ENCODE data around the gene PRELID3B.

- PRO-cap = bidirectional peak, plus-strand start at chr20:59042975, minus-strand start at chr20:59042897
- RAMPAGE, long total RNA = no peak
Measured at GRCh38 chr20:59042527-59043258, at the start of gene PRELID3B. Gene PRELID3B (minus strand): TSS chr20:59042786.

DNA sequence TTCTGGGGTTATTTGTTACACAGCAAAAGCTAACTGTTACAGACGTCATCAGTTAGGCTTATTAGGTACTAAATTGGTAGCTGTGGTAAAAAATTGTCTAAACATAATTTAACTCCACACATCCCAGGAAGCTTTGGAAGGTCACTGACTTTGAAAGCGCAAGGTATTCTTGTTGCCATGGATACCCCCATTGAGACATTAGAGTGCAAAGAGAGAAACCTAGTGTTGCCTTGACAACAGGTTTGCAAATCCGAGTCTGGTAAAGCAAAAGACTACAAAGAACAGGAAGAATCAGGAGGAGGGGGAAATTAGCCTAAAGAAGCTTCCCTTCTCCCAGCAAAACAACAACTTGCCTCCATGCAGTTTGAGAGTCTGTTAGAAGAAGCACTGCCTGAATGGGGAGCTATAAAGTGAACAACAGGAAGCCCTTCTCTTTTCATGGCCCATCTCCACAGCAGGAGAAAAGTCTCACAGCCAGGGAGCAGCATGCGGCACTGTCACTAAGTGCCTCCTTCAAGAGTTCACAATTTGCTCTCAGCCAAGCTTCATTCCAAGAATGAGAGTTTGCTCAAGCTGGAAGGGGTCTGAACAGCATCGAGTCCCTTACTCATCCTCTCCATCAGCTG lies 41.6 kb upstream of the ZNF831 start:
- PRO-cap = no peak
- RAMPAGE, long total RNA = no peak

DNA sequence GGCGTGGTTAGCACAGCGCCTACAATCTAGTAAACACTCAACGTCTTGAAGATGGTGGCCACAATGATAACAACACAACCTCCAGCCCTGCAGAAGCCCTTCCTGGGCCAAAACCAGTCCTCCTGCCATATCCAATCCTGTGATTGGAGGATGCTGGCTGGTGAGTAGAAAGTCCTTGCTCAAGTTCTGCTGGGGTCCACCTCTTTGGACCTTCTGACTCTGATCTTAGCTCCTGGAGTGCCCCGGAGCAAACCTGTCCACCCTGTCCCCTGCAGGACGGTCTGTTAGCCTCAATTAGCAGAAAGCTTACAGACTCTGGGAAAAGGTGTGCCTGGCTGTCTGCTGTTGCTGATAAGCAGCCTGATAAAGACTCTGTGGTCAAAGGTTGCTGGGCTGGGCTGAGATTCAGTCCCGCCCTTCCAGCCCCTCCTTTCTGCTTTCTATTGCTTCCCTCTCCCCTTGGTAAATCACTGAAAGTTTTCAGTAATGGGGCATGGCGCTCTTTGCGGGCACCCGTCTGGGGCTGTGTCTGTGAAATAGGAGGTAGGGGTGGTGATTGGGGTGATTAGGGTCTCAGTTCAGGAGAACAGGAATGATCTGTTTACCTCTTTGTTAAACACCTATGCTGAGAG lies 8.4 kb downstream of the EDN3 start:
- PRO-cap = no peak
- RAMPAGE, long total RNA = no peak

DNA sequence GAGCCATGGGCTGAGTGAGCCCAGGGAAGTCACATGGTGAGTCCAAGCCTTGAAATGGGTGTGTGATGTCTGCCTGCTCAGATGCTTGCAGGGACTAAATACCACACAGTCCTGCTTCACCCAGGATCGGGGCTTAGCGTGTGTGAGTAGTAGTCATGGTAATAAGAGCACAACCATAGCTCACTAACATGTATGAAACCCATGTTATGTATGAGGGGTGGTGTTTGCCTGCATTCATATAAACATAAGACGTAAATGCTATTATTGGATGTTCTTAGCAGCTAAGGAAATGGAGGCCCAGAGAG lies 112.6 kb downstream of the SYCP2 start:
- PRO-cap = no peak
- RAMPAGE, long total RNA = no peak

DNA sequence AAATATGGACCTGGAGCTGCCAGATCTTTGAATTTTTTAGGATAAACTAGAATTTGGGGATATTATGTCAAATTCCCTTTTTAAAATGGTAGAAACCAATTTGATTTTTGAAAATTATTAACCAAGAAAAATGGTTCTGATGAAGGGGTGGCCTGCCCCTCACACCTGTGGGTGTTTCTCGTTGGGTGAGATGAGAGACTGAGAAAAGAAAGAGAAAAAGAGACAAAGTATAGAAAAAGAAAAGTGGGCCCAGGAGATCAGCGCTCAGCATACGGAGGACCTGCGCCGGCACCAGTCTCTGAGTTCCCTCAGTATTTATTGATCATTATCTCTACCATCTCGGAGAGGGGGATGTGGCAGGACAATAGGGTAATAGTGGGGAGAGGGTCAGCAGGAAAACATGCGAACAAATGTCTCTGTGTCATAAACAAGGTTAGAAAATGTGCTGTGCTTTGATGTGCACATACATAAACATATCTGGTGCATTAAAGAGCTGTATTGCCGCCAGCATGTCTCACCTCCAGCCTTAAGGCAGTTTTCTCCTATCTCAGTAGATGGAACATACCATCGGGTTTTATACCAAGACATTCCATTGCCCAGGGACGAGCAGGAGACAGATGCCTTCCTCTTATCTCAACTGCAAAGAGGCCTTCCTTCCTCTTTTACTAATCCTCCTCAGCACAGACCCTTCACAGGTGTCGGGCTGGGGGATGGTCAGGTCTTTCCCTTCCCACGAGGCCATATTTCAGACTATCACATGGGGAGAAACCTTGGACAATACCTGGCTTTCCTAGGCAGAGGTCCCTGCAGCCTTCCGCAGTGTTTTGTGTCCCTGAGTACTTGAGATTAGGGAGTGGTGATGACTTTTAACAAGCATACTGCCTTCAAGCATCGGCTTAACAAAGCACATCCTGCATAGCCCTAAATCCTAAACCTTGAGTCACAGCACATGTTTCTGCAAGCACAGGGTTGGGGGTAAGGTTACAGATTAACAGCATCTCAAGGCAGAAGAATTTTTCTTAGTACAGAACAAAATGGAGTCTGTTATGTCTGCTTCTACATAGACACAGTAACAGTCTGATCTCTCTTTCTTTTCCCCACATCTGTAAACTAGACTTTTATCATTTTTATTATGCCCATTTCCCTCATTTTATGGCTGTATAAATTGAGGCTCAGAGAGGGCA lies 83.2 kb downstream of the CDH26 start:
- PRO-cap = no peak
- RAMPAGE, long total RNA = no peak

DNA sequence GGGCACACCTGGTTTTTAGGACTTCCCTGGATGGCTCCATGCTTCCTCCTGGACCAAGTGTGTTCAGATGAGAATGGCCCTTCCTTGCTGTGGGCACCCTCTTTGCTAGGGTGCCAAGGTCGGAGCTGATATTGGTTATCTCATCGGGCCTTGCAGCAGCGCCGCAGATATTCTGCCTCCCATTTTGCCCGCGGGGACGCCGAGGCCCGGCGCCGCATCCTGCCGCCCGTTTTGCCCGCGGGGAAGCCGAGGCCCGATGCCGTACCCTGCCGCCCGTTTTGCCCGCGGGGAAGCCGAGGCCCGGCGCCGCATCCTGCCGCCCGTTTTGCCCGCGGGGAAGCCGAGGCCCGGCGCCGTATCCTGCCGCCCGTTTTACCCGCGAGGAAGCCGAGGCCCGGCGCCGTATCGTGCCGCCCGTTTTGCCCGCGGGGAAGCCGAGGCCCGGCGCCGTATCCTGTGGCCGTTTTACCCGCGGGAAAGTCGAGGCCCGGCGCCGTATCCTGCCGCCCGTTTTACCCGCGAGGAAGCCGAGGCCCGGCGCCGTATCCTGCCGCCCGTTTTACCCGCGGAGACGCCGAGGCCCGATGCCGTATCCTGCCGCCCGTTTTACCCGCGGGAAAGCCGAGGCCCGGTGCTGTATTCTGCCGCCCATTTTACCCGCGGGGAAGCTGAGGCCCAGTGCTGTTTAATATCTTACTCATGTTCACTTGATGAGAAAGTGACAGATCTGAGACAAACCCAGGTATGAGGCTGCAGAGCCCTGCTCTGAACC lies 129.2 kb downstream of the CDH26 start:
- PRO-cap = no peak
- RAMPAGE, long total RNA = no peak

DNA sequence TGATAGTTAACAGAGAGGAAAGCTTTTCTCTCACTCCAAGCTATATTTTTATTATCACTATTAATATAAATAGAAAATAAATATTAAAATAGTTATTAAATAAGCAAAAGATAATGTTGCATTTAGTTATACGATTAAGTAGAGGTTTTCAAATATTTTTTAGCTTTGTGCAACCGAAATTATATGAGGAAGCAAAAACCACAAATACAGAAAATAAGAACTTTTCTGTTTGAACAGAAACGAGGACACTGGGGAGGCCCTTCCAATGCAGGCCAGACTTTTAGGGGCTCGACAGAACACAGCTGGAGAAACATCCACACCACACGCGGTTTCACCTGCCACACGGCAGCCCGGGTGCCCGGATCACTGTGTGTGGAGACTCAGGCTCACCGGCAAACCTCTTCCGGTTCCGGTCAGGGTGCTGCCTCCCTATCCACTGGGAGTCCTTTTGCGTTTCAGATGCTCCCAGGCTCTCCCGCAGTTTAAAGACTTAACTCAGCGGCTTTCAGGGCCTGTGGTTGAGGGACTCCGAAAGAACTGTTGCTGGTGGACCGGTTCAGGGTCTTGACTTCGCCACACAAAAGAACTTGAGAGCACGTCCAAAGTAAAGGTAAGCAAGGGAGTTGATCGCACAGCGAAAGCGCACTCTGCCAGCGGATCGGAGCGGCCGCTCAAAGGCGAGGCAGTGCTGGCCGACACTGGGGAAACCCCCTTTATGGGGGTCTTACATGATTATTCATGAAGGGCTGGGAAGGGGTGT lies 180.0 kb downstream of the CDH26 start:
- PRO-cap = no peak
- RAMPAGE, long total RNA = start-site peak on the plus strand centred at position 424 of the sequence, 17 bp wide, 8 and 8 reads in 2 replicates

GRCh38 chr20:60455288-60455767 lies 497.1 kb downstream of the CDH26 start:
- PRO-cap = no peak
- RAMPAGE, long total RNA = no peak

- PRO-cap = no peak
- RAMPAGE, long total RNA = no peak
Measured at GRCh38 chr20:61965596-61966223, 100.0 kb downstream of the TAF4 start.

- PRO-cap = no peak
- RAMPAGE, long total RNA = no peak
Measured at GRCh38 chr20:62012718-62013249, 52.9 kb downstream of the TAF4 start.

DNA sequence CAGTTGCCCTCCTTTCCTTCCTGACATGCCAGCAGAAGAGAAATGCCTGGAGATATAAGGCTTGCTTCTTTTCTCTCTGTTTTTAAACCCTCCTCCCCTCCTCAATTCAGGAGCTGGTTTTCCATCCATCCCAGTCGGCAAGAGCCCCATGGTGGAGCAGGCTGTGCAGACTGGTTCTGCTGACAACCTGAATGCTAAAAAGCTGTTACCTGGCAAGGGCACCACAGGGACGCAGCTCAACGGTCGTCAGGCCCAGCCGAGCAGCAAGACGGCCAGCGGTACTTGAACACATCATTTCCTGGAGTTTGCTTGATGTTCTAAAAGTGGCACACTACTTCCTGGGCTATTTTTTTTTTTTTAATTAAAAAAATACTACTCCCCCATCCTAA lies 7.4 kb downstream of the LSM14B start:
- PRO-cap = no peak
- RAMPAGE, long total RNA = no peak

DNA sequence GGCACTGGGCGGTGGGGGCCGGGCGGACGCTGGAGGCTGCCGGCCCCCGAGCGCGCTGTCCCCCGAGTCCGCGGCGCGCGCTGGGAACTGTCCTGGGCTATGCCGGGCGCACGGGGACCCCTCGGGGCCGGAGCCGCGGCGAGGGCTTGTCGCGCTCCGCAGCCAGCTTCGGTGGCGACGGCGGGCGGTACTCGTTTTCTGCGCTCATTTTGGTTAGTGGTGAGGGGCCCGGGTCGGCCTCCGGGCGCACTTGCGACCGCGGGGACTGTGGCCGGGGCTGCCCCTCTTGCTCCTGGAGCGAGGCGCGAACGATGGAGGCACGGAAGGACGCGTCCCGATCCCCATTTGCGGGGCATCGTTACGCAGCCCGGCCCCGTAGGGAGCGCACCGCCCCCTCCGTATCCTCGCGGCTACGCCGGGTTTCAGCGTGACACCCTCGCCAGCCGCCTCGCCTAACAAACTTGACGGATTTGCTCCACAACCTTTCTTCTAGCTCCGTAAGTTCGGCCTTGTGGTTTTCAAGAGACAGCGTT lies 642 bp downstream of the SS18L1 start:
- PRO-cap = unidirectional peak, minus-strand start at position 347 of the sequence
- RAMPAGE, long total RNA = no peak

GRCh38 chr20:62179470-62180144 lies 3.2 kb upstream of the MTG2 start:
- PRO-cap = no peak
- RAMPAGE, long total RNA = no peak

DNA sequence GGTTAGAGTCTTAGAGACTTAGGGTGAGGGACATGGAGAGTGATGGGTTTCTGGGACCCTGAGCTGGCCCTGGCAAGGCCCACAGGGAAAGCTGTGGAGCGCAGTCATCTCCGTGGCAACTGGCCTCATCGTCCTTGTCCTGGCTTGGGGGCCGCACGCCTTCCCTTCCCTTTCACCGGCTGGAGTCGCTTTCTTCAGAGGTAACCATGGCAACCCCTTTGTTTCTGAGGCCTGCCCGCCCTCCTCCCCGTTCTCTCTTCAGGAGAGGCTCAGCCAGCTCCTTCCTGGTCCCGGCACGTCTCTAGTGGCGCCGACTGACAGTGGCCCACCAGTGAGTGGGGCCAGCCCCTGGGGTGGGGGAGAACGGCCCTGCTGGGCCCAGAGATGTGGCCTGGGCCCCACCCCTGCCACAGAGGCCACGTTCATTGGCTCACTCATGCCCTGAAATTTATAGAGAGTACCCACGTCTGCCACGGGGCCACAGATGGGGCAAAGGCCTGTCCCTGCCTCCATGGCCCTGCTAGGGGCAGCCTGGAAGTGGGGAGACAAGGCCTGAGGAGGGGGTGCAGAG lies 1.6 kb upstream of the OSBPL2 start:
- PRO-cap = no peak
- RAMPAGE, long total RNA = no peak

GRCh38 chr20:62241677-62242114 lies 3.4 kb downstream of the OSBPL2 start:
- PRO-cap = no peak
- RAMPAGE, long total RNA = no peak

DNA sequence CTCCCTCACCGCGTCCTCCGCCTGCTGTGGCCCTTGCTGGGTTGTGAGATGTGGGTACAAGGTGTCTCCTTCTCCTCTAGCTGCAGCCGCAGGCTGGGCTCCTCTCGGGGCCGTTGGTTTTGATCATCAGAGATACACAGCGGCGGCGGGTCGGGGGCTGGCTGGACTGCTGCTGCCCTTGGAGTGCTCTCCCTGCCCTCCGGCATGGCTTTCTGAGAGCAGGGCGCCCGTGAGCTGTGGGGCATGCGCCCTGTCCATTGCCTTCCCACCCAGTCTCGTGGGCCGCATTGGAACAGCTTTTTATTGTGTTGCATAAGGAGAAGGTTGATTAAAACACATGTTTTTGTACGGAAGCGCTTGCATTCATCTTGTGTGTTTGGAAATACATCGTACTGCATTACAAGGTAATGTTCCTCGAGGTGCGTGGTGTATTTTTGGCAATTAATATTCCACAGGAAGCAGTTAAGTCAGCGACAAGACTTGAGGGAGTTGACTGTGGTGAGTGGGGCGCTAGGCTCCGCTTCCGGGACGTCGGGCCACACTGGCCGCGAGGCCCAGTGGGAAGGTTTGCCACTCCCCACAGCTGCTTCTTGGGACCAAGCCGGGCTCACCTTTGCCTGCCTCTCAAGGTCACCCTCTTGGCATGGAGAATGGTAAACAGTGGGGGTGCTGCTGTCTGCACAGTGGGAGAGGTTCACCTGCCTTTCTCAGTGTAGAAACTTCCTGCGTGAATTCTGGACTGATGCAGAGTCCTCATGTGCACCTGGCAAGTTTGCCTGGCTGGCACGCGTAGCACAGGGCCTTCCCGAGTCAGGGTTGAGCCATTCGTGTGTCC lies 6.1 kb downstream of the OSBPL2 start:
- PRO-cap = no peak
- RAMPAGE, long total RNA = no peak

DNA sequence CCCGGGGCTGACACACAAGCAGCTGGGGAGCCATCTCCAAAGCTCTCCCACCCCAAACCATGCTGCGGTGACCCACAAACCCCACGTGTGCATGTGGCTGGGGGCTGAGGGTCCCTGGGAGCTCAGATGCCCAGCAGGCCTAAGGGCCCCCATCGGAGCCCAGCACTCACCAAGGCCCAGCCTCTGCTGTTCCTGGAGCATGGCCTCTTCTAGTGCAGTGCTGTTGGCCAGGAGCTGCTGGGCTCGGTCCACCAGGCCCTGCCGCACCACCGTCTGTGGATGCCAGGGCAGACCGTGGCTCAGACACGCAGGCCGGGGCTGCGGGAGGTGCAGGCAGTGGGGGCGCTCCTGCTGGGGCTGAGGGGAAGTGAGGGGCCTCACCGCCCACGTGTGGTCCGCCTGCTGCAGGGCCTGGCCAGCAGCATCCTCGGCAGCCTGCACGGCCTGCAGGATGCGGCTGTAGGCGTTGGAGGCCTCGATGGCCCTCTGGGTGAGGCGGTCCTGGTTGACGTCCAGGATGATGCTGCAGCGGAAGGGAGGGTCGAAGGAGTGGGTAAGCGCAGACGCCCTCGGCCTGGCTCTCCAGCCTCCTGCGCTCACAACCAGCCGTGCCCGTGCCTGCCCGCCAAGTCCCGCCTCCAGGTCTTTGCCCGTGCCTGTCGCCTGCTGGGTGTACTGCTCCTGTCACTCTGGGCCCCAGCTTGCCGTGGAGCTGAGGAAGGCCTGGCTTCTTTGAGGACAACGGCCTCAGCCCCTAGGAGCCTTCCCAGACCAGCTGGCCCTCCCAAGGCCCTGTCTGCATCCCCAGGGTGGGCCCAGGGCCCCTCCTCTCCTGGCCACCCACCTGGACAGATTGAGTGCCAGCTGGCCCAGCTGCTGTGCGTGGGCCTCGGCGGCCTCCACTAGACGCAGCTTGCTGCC lies 14.0 kb downstream of the ADRM1 start:
- PRO-cap = no peak
- RAMPAGE, long total RNA = no peak

DNA sequence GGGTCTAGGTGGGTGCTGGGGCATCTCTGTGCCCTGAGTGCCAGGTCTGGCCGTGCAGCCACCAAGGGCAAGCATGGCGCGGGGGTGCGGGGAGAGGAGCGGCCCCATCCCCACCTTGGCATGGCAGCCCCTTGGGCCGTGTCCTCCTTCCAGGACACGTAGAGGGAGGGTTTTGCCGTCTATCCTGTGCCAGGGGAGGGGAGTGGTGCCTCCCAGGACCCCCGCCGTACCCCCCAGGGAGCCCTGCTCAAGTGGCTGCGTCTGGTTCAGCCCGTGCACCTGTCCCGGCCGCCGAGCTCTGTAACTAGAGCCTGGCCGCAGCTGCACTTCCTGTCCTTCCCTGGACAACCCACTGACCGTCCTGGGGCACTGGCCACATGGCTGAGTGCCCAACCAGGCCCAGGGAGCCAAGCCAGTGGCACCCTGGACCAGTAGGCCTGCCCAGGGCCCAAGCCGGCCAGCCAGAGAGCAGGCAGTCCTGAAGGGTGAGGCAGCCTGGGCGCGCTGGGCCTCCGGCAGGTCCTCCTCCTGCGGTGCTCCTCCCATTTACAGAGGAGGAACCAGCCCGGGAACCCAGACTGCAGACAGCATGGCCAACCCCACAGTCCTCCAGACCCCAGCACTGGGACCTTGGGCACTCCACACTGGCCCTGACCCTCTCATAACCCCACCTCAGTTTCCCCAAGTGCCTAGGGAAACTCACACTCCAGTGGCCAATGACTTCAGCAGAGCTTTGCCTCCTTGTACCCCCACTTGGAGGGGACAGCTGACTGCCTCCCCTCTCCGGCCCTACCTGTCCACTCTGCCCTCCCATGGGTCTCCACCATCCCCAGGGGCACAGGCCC lies 8.8 kb downstream of the LAMA5 start:
- PRO-cap = no peak
- RAMPAGE, long total RNA = no peak

DNA sequence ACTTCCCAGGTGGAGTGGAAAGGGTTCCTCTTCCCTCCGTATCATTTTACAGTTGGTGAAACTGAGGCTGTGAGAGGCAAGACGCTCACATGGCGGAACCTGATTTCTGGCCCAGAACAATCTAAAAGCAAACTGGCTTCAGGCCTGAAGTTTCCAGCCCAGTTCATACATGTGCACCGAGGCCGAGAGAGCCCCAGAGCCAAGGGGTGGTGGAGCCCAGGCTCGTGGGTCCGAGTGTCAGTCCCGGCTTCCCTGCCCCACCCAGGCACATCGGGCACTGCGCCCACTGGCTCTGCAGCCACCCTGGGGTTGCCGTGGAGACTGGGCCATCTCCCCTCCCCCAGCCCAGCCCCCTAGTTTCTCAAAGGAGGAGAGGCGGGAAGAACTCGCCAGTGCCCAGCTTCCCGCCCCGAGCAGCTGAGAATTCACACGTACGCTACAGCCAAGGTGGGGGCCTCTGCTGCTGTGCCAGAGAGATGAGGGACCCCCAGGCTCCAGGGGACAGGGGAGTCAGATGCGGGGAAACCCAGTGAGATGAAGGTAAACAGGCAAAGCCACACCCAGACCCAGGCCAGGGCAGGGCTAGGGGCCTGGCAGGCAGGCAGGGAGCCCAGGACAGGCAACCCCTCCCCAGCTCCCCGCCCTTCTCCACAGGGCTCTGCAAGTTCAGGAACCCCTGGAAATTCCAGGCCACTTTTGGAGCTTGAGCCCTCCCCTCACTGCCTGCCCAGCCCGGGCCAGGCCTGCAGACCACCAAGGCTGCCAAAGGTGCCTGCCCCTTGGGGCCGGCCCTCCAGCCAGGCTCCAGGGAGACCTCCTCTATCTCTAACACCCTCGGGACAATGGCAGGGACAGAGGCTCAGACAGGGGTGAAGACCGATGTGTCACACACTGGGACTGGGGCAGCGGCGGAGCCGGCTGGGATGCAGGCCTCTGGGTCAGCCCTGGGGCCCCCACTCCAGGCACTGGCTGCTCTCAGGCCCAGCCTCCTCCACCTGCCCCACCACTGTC lies 6.1 kb downstream of the LAMA5 start:
- PRO-cap = unidirectional peak, plus-strand start at position 688 of the sequence
- RAMPAGE, long total RNA = no peak

DNA sequence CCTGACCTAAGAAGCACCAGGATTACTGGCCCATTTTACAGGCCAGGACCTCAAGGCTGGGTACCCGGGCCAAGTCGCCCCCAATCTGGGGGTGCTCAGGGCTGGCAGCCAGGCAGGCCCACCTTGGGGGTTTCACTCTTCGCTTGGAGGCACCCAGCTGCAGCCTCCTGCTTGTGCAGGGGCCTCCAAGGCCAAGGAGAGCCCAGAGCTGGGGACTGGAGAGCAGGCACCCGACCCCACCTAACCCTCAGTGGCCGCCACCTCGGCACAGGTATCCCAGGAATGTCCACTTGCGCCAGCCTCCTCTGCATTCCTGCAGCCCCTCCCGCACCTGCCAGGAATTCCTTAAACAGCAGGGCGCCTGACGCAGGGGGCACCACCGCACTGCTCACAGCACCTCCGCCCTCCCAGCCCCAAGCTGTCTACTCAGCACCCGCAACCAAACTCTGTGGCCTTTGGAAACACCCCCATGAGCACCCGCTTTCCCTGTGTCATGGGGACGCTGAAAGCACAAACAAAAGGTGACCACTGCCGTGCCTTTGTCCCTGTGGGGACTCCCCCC lies 5.3 kb downstream of the LAMA5 start:
- PRO-cap = no peak
- RAMPAGE, long total RNA = no peak